Mucosa of descending colon (tissue), 1 donor: Measurements from ENCODE around the genes TMA16 and SPOCK3.

DNA sequence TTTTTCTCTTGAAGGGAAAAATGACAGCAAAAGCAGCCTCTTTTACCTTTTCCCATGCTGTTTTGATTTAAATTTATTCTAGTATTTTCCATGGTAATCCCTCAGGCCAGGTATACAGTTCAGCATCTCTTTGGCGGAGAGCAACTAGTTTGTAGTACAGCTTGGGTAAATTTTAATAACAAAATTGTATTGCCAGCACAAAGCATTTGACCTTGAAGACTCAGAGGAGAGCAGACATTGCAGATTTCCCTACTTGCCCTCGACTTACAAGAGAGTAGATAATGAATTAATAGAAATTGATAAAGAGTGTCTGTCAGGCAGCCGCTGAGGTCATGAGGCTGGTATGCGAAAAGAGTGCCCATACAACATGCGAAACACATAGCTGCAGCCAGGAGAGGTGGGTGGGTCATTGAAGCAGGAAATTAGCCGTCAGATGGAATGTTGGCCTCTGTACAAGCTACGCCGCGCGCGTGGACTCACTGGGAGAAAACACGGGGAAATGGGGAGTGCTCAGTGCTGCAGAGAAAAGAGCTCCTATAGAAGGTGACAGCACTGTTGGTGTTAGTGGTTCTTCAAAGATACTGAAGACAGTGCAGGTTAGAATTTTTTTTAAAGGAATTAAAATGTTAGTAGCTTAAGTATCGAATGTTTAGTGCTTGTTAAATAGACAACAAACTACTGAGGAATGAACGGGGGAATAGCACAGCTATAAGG lies 125.0 kb downstream of the RAPGEF2 start:
- PRO-cap: no peak

DNA sequence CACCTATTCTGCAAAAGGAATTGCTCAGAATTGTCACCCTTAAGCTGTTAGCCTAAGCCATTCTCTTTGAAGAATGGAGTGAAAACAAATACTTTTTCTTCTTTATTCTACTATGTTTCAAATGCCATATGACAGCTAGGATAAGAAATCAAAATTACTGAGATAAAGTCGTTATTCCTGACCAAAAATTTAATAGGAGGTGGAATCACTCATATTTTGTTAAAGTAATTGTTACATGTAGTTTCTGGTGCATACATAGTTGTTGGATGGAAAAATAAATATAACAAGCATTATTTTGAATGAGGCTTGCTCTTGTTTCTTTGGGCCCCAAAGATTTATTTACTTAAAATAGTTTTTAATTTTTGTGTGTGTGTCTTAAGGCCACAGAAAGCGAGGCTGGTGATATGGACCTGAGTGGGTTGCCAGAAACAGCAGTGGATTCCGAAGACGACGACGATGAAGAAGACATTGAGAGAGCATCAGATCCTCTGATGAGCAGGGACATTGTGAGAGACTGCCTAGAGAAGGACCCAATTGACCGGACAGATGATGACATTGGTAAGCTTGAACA lies 211.4 kb downstream of the RAPGEF2 start:
- PRO-cap: no peak

DNA sequence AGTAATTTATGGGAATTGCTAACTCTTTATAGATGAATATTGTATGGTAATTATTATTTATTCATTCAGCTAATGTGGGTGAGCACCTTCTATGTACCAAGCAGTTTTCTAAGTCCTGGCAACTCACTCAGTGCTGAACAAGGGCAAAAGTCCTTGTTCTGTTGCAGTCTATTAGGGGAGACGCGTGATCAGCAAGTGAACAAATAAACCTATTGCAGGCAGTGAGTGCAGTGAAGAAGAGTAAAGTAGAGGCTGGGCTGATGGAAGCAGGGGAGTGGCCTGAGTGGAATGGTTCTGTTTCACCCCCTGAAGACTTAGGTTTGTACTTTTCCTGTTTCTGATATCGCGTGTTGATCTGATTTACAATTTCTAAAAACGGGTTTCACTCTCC lies 214.3 kb downstream of the RAPGEF2 start:
- PRO-cap: no peak

DNA sequence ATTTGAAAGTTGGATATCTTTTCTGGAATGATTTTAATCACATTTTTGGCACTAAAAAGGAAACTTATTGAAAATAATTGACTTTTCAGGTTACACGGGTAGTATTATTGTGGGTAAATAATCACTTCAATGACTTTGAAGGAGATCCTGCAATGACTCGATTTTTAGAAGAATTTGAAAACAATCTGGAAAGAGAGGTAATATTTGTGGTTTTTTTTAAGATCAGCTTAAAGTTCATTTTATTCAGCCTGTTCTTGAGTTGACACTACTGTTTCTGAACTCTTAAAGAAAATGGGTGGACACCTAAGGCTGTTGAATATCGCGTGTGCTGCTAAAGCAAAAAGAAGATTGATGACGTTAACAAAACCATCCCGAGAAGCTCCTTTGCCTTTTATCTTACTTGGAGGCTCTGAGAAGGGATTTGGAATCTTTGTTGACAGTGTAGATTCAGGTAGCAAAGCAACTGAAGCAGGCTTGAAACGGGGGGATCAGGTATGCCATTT lies 228.5 kb downstream of the RAPGEF2 start:
- PRO-cap: no peak

DNA sequence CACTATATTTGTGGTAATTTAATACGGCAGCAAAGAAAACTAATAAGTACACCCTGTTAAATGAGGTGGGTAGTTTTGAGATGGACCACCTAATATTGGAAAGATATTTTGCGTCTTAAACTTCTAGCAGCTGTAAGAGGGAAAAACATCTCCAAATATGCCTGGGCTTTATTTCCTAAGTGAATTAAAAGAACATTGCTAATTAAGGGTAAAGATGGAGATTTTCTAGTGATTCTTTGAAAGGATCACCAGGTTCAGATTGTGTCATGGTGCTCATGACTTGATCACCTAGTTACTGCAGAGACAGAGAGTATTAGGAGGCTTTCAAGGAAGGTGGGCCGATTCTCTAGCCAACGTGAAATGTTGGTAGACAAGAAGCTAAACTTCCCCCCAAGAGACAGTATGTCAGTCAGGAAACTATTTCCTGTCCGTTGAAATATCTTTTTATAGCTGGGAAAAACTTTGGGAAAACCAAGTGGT lies 295.1 kb downstream of the RAPGEF2 start:
- PRO-cap: no peak

DNA sequence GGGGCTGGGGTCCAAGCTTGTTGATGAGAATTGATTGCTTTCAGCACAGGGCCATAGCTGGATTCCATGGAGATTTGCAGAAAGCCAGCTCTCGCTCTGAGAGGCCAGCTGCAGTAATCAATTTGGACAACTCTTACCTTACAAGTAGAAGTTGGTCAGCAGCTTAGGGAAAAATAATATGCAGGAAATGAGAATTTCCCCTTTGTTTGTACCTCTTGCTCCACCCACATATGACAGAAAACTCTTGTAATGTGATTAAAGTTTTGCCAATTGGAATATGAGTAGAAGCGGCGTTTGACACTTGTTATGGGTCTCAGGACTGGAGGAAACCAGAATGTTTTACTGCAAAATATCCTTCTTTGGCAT lies 310.6 kb downstream of the RAPGEF2 start:
- PRO-cap: no peak

DNA sequence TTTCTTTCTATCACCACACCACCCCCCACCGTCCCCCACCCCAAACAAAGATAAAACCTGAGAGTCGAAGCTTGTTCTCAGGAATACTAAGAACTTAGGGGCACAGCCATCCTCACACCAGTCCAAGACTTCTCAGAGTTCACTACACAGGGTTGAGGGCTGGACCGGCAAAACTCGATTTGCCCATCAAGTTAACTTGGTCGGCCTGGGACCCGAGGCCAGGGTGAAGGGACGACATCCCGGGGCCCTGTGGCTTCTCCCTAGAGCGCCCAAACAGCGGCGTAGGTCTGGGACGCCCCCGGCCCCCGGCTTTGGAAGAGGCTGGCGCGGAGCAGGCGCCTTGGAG lies 250 bp upstream of the NPY5R start:
- PRO-cap: no peak

DNA sequence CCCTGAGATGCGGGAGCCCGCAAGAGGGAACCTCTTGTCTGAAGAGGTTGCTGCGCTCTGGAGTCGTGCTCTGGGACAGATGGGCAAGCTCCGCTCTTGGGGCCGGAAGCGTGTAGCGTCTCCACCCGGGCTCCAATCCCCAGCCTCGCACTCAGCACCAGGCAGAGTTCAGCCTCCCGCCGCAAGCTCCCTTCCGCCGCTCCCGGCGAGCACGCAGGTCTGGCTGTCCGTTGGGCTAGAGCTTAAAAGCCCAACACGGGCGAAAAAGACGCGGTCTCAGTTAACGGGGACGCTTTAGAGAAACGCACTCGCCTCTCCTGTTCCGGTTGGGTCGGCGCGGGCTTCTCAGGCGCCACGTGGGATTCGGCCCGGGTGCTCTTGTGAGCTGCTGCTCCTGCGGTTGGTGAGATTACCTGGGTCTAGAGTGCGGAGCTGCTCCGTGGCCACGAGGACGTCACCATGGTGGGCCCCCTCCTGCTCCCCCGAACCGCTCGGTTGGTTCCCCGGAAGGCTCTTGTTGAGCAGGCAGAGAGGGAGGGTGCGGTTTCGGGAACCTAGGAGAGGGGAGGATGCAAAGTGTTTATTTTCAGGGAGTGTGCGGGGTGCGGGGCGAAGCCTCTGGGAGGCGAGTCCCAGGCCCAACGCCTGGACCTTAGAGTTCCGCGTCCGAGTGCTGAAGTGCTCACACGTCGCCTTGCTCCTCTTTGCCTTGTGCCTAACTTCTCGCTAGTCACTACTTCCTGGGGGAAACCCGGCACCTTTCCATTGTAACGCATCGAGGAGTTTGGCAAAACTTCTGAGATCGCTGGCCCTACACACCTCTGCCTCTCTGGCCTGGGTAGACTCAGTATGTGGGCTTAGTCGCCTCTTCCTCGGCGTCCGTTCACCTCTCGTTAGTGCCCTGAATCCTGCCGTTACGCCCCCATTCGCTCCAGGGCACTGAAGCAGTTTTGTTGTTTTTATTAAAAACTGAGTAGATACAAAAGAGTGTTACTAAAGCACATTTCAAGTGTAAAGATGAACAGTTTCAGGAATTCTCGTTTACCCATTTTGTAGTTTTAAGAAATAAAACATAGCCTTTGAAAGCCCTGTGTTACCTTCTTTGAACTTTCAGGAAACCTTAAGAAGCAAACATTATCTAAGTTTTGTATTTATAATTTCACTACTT lies at the start of gene TMA16:
TMA16 (plus strand) TSS at position 348 of the 1,168 bp plus-strand sequence.
- PRO-cap: bidirectional peak, plus-strand start at position 348 of the sequence, minus-strand start at position 221 of the sequence; bidirectional peak, plus-strand start at position 655 of the sequence, minus-strand start at position 696 of the sequence

DNA sequence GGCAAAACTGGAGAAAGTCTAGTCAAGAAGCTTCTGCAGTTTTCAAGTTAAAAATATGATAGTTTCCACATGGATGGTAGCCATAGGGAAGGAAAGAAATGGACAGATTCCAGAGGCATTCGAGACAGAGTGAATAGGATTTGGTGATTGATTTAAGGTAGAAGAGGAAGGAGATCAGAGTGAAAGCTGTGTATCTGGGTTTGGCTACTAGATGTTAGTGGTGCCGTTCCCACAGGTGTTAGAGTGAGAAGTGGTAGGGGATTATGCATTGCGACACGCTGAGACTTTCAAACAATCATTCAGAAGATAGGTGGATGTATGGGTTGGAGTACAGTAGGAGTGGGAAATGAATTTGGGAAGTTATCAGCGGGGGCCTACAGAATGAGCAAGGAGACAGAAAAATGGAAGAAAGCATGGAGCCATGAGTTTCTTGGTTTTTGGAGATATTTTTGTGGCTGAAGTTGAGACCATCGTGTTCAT lies 48.8 kb downstream of the TMA16 start:
- PRO-cap: no peak

DNA sequence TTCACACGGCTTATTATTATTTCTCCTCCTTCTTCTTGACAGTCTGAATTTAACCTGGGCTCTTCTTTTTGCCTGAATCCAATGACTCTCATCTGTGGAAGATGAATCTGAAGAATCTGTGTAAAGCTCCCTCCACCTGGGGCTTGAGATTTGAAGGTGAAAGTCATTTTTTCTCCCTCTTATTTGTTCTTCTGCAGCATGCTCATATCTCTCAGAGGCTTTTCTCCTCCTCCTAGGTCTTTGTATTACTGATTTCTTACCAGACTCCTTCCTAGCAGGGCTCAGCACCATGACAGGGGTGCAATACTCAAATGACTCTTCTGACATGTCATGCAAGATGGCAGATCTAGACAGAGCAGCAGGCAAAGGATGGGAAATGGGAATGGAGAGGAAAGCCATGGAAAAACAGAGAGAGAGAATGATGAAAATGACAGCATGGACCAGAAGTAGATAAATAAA lies 118.2 kb downstream of the TMA16 start:
- PRO-cap: no peak

DNA sequence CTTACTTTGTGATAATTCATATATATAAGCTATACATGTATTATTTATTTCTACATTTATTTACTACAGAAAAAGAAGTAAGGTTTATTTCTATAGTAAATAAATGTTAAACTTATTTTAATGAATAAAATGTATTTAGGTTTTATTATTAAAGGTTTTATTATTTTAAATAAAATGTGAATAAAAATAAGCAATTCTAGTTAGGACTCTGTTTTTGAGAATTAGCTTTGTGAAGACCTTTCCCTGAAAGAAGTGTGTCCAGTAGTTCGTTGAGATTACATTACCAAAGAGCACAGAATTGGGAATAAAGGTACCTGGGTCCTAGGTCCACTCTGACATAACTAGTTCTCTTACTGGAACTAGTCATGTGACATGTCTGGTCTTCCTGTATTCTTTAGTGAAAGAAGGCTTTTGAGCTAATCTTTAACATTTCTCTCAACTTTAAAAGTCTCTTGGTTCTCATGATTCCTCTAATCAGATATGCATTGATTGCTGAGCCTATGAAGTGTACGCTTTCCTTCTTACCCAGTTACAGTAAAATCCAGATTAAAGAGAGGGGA lies 78.0 kb upstream of the MARCHF1 start:
- PRO-cap: no peak

DNA sequence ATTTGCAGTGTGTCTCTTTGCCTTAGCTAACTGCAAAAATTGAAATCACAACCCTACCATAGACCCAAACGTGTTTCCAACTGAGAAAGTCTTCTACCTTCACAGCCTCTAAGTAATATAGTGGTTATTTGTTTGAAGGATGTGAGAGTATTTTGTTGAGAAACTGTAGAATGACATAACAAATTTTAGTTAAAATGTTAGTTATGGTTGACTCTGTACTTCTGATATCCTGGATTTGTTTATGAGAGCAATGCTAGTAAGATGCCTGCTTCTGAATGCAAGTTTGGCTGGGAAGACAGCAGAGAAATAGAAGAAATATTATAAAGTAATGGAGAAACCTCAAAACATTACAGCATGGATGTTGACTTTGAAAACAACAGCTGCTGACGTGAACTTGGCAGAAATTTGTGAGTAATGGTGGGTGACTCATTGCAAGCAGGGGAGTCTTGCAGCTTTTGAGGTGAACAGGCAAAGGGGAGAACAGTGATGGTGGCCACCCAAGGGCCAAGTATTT lies 7.8 kb downstream of the KLHL2 start:
- PRO-cap: no peak

DNA sequence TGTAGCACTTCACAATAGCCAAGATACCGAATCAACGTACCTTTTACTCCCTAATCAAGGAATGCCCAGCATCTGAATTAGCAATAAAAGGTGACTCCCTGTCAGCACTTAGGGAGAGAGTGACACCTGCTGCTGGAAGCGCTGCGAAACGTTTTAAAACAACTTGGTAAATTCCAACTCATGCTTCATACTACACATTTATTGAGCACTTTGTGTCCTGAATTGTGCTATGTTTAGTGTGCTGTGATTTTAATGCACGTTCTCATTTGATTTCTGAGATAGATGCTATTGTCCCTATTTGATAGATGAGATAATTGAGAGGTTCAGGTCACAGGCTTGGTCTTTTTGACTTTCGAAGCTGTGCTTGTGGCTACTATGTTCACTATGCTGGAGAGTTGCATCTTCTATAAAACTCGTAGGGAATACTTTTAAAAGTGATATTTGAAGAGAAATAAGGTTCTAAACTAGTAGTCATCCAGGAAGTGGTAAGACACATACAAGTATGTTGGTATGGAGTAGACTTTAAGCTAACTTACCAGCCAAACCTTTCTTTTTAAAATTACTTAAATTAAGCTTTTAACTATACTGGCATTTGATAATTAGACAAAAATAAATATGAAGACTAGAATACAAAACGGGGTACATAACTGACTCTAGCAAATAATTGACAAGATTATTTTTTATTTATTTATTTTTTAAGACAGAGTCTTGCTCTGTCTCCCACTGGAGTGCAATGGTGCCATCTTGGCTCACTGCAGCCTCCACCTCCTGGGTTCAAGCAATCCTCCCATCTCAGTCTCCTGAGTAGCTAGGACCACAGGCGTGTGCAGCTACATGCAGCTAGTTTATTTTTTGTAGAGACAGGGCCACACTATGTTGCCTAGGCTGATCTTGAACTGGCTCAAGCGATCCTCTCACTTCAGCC lies 16.6 kb downstream of the MSMO1 start:
- PRO-cap: unidirectional peak, plus-strand start at position 110 of the sequence

DNA sequence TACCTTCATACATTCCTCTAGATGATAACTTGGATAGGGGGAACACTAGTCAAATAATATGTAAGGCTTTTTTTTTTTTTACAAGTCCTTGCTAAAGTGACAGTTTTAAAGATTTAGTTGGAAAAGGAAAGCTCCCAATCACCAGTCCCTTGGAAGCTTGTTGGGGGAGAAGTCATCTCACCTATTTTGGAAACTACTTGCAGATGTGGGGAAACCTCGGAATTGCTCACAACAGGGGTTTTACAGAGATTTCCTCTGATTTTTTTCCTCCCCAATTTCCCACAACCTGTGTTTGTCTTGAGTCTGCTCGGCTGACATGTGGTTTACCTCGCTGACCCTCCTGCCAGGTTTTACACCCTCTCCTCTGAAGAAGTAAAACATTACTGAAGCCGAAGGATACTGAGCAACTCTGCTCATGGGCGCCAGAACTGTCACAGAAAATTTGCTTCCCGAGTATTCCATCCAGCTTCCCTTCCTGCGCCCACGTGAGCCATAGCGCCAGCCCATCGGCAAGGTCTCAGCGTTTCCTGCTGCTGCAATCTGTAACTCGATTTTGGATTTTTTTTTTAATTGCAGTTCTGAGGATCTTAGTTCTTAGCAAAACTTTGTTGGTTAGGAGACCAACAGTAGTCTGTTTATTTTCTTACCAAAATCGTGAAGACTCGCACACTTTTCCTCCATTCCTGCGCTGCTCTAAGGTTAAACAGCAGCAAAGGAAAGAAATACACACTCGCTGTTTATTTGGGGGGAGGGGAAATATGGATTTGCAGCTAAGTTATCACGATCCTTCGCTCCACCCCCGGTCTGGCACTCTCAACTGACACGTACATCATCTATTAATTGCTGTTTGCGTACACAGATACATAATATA lies 661 bp upstream of the TLL1 start:
- PRO-cap: no peak

DNA sequence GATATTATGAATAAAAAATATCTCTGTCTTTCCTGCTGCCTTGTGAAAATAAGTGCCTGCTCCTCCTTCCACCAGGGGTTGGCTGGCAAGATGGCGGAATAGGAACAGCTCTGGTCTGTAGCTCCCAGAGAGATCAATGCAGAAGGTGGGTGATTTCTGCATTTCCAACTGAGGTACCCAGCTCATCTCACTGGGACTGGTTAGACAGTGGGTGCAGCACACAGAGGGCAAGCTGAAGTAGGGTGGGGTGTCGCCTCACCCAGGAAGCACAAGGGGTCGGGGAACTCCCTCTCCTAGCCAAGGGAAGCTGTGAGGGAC lies 142.4 kb downstream of the SPOCK3 start:
- PRO-cap: no peak

DNA sequence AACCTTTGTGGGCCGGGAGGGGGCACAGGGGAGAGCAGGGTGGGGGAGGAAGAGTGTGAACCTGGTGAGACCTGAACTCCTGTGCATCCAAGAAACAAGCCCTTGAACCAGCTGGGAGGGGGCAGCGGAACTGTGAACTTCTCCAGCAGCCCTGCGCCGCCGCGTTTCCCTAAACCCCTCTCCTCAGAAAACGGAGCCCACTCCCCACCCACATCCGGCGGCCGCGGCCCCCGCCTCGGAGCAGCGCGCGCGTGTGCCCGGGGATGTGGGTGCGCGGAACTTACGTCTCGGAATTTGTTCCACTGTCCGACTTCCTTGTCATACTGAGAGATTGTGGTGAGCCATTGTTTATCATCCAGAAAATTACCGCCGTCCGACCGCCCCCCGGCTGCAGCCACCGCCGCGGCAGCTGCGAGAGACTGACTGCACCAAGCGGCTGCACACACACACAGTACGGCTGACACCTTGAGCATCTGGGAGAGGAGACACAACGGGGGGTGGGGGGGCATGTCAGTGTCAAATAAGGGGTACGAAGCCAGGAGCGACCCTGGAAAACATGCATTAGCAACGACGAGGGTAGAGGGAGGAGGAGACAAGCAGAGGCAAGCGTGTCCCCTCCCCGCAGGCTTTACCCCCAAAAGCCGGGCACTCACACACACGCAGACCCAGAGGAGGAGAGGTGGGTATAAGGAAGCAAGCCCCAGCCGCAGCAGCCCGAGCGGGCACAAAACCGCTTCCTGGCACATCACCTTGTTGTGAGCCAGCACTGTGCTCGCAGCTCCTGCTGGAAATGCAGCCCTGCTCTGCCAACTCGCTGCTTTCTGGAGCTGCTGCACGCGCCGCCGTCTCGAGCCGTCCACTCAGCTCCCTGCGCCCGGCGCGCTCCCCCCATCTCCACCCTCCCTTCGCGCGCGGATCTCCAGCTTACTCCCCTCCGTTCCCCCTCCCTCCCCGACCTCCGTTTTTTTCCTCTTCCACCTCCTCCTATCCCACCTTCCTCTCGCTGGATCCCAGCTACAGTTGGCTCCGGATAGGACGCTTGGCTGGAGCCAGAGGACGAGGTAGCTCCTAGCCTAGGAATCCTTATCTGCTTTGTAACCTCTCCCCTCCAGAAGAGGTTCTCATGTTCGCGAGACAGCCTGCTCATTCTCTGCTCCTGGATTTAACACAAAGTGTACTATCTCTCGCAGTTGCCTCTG lies at the start of gene SPOCK3:
SPOCK3 (minus strand) TSS at position 794 of the 1,199 bp plus-strand sequence.
- PRO-cap: no peak

DNA sequence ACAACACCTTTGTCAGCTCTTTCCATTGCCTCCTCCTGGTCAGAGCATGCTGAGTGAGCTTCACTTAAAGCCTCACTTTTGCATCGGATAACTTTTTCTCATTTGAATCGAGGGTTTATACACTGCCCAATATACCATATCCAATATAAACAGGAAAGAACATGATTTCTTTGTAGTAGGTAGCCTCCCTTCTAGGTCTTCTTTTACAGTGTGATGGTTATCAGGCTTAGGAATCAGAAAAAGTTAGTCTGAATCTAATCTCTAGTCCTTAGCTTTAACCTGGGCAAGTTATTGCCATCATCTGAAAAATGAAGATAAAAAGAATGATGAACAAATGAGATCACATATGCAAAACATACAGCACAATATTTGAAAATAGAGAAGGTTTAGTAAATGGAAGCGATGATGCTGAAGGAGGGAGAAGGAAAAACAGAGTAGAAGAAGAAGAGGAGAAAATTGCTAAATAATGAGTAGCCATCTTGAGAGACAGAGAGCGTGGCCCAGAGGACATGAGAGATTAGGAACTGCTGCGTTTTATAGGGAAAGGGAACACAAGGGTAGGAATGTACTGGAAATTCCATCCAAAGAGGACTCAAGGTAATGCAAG lies 245.1 kb downstream of the CBR4 start:
- PRO-cap: no peak

GRCh38 chr4:169062509-169063070 lies 52.5 kb upstream of the CBR4 start:
- PRO-cap: no peak

- PRO-cap: no peak
These were observed 58.2 kb upstream of the CBR4 start for GRCh38 chr4:169068229-169068781.

DNA sequence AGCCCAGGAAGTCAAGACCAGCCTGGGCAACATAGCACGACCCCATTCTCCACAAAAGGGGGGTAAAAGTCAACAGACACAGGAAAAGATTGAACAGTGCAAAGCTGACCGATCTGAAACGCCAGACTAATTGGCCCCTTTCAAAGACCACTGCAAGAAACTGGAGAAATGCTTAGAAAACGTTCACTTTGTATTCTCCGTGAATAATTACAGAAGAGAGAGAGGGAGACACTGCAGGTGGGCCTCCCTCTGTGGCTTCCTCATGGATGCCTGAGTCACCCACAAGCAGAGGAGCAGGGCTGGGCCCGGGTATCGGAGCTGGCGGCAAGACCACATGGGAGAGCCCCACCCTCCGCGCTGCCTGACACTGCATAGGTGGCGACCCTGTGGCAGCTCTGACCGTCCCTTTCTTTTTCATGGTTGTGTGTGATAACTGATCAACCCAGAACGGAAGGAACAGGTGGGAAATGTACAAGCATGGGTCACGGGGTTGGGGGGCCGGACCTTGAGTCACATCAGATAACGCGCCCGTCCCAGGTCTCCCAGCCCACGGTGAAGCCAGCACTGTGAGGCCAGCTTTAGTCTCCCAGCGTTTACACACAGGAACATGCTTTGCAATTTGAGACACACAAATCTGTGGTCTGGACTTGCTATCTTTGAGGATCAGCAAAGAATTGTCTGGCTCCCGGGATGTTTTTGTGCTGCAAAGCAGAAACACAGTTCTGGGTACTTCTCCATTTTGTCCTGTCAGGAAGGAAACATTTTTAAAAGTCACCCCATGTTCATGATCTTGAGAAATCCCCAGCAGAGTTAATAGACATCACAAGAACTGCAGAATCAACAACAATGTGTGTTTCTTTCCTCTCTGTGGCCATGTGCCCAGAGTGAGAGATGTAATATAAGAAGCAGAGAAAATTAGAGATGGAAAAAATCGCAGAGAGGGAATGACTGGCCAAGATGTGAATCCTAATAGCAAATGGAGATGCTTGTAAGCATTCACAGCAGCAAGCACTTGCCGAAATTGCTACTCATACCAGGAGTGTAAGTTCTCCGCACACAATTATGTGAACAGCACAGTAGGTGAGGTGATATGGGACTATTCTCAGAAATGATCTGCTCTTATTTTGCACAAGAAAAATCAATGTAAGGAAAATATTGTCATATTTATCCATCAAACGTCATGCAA lies 70.1 kb upstream of the CBR4 start:
- PRO-cap: no peak